ENCODE measurements around a stretch of chr3.

DNA sequence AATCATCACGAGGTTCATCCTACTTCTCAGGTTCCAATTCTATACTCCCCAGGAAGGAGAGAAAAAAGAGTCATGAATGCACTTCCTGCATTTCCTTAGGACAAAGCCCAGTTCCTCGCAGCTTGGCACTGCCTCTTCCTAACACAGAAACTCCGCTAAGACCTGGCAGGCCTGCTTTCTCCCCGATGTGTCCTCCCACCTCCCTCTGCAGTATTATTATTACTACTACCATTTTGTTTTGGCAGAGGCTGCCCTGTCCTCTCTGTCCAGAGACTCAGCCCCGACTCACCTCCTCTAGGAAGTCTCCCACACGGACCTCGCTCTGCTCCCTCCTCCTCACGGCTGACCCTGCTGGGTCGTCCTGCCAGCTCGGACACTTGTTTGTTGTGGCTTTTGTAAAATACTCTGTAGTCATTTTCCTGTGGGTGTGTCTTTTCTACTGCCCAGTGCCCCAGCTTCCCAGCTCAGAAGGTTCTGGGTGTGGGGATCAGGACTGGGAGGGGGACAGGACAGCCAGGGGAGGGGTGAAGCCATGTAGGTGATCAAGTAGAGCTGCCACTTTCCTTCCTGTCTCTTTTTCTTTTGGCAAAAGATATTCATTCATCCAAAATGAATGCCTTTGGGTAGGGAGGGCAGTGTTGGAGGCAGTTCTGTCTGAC lies 107.3 kb upstream of the HACD2 start:
- PRO-cap = no peak

DNA sequence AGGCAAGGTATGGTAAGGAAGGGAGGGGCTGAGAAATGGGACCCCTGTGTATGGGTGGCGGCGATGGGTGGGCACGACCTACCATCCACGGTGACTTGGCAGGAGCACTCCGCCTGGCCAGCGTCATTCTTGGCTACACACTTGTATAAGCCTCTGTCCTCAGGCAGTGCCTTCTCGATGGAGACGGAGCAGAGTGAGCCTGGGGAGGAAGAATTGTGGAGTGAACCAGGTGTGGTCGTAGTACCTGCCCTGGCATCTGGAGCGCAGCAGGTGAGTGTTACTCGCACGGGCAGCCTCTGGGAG lies 107.8 kb upstream of the HACD2 start:
- PRO-cap = no peak

DNA sequence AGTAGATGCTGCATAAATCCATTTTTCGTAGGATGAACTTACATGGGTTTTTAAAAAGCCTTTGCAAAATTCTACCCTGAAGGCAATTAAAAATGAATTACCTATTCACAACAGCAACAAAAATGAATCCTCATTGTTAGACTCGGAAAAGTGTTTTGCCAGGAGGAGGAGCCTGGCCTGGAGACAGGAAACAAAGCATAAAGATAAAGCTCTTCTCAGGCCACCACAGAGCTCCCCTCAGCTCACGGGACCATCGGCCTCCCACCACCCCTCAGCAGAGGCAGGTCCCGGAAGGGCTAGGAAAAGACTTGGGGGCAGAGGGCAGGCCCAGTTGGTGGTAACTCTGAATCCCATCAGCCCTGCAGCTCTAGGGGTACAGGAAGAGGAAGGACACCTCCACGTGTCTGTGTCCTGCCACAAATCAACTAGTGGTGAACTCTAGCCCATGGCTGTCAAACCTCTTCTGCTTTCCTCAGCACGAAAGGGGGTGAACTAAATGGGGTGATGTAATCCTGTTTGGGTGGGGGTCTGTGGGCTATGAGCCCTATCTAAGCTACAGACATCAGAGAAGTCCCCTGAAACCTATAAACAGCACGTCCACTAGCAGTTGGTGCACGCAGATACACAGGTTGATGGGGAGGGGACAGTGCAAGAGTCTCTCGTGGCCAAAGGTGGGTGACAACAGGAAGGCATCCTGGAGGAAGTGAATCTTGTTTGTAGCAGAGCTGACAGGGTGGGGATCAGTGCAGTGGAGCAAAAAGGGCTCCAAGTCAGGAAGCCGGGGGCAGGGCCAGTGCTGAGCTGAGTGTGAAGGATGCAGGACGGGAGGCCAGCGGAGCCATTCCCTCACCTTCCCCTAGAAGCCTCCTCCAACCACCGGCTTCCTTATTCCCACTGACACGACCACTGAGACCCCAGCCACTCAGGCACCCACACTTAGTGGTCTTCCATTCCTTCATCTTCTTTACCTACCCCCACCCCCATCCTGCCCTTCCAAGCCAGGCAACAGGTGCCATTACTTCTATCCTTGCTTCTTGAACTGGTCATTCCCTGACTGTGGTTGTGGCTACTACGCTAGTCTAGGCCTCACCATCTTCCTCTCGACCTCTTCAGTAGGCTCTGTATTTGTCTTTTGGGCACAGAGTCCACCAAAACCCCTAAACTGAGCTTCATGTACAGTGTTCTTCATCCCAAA lies 111.2 kb upstream of the HACD2 start:
- PRO-cap = no peak

- PRO-cap = no peak
Measured at GRCh38 chr3:123955124-123955839, 5.7 kb downstream of the CCDC14 start.

DNA sequence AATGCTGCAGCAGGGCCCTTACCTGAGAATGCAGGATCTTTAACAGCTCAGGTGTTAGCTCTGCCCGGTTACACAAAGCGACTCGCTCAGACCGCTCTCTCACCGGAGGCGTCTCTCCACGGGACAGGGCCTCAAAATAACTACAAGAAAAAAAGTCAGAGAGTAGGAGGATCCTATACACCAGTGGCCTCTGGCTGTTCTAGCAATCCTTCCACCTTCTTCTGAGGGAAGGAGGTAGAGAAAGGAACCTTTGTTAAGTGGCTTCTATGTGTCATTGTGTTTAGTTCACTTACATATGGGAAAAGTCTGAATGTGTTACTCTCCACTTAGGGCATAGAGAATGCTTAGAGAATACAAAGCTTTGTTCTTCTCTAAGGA lies 15.1 kb downstream of the ROPN1 start:
- PRO-cap = no peak

DNA sequence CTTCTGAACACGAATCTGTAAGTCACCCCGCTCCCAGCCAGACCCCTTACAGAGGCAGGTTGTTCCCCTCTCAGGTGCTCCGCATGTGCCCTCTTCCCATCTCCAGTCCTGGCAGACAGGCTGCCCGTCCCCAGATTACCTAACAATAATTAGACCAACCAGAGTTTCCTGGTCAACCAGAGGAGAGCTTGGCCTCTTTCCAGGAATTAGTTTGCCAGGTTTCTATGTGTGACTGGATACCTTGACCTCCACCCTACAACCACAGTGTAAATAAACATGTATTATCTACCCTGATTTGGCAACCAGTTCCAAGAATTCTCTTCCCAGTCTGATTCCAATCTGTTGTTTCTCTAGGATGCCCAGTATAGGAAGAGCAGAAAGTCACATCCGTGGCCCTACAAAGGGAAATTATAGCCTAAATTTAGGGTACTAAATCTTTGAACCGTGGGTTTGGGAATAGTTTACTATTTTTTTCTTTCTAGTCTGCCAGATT lies 178.0 kb upstream of the UMPS start:
- PRO-cap = no peak

DNA sequence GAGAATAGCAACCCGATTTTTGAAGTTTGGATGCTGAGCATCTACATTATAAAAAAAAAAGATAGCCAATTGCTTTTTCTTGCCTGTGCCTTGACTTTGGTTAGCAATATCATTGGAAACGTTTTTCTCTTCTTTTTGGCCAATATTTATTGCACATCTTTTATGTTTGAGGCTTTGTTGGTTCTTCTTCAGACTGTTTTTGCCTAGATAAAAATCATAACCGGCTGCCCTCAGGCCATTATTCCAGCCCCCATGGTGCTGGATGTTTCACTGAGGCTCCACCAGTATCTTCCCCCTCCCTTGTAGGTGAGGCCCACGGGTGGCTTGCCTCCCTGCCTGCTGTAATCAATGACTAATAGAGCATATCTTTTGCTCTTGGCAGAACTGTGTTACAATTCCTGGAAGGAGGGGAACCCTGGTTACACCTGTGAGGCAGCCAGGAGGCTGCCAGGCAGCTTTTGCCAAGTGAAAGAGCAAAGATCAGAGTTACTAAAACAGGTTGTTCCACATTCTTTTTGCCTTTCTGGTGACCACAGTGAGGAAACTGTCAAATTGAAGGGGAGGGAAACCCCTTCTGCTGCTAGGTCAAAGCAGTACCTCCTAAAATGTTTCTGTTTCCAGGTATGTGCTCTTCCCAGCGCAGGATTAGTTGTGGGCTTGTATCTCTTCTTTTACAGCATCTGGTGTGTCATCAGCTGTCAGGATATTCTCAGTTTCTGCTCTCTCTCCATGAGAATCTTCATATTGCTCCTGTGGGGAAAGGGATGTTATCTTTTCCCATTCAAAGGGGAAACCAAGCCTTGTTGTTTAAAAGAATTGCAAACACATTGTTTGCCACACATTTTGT lies 137.6 kb upstream of the UMPS start:
- PRO-cap = unidirectional peak, minus-strand start at position 302 of the sequence

DNA sequence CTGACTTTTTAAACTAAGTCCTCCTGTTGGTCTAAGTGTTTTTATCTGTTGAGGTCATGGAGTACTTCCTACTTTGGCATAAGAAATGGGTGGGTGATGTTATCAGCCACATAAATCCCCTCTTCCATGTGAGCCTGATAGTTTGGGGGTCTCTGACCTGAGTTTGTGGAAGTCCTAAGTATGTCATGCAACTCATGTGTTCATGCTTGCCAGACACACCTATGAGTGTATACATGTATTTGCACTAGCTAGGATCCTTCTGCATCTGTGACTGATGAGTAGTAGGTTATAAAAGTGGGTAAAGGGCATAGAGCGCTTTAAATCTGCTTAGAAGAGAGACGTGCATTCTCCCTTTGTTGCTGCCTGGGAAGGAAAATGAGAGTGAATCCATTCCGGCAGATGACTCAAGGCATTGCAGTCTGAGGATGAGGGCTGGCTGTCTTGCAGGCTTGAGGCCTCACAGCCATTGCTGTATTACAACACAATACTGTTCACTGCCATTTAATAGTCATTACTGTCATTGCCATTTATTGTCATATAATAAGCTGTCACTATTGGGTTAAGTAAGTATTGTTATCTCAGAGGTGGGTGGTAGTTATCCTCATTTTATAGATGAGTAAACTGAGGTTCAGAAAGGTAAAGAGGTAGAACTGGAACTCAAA lies 120.9 kb upstream of the UMPS start:
- PRO-cap = no peak

- PRO-cap = bidirectional peak, plus-strand start at chr3:124637178, minus-strand start at chr3:124637072
Measured at GRCh38 chr3:124636758-124637428, 93.4 kb upstream of the UMPS start.

- PRO-cap = no peak
Measured at GRCh38 chr3:124650618-124651174, 79.6 kb upstream of the UMPS start.

DNA sequence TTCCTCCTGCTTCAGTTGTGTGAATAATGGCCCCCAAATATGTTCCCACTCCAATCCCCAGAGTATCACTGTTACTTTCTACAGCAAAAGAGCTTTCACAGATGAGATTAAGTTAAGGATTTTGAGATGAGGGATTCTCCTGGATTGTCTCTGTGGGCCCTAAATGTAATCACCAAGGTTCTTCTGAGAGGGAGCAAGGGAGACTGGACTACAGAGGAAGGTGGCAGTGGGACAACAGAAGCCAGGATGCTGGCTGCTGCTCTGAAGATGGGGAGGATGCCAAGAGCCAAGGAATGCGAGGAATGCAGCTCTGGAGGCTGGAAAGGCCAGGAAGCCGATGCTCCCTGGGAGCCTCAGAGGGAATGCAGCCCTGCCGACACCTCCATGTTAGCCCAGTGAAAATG lies 43.9 kb downstream of the UMPS start:
- PRO-cap = no peak

DNA sequence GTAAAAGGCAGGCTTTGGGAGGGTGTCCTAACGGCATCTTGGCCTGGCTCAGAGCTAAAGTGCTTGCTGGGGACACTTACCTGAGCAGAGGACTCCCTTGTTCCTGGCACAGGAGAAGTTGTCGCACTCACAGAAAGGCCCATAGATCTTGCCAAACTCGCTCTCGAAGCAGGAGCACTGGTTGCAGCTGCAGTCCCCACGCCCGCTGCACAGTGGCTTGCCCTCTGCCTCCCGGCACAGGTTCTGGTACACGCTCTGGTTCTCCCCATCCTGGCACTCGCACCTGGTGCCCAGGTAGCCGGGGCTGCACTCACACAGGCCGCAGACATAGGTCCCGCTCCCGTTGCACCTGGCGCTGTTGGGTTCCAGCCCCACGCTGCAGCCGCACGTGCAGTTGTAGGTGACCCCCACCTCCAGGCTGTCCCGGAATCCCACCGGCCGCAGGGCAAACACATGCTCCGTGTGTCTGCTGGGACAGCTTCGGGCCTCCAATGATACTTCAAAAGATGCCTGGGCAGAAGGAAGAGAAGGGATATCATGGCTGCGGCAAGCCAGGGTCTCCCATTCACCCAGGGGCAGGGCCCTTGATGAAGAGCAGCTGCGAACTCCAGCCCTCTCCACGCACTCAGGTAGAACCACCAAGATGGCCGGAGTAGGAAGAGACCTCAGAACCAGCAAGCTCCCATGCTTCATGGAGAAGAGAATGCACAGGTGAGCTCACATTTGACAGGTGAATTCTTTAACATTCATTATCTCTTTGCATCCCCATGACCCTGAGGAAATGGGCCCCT lies 66.3 kb downstream of the UMPS start:
- PRO-cap = no peak

- PRO-cap = no peak
Measured at GRCh38 chr3:124836769-124837462, 50.2 kb downstream of the ITGB5 start.

GRCh38 chr3:124837543-124838383 lies 49.4 kb downstream of the ITGB5 start:
- PRO-cap = no peak

DNA sequence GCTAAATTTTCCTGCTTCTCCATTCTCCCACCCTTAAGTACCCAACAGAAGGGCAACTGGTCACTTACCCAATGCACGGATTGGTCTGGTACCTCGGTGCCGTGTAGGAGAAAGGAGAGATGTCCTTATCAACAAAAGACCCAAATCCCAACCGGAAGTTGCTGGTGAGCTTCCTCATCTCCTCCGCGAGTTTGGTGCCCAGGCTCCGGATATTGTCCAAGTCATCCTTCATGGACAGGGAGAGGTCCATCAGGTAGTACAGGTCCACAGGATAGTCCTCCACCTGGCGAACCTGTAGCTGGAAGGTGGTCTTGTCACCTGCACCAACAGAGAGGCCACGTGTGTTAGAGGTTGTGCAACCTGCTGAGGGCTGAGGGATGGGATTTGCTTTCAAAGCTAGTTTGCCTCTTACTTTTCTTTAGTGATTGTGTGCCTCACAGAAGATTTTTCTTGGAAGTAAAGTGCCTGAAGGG lies 38.9 kb downstream of the ITGB5 start:
- PRO-cap = no peak

DNA sequence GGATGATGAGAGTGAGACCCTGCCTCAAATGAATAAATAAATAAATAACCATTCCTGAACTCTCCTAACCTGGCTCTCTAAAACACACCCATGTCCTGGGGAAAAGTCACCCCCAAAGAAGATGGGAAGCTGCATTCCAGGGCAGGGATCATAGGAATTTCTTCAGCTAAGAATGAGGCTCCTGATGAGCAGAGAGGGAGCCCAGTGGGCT lies 17.7 kb downstream of the ITGB5 start:
- PRO-cap = unidirectional peak, minus-strand start at position 79 of the sequence

- PRO-cap = no peak
Measured at GRCh38 chr3:124873205-124873721, 13.9 kb downstream of the ITGB5 start.

- PRO-cap = unidirectional peak, minus-strand start at chr3:124951968; unidirectional peak, minus-strand start at chr3:124952015; unidirectional peak, minus-strand start at chr3:124952055
Measured at GRCh38 chr3:124951699-124952271, 17.2 kb upstream of the MUC13 start.

DNA sequence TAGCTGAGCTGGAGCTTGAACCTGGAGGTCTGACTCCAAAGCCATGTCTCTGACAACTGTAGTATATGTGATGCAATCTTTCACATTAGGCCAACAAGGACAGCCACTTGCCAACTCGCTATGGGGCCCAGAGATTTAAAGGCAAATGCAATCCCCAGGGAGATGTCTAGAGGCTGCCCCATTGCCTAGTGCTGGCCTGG lies 64.6 kb downstream of the SLC12A8 start:
- PRO-cap = no peak

- PRO-cap = no peak
Measured at GRCh38 chr3:125244955-125245497, 32.5 kb upstream of the SLC12A8 start.